Bronchus fibroblast of lung (primary cell): ENCODE measurements around a stretch of chr3.

DNA sequence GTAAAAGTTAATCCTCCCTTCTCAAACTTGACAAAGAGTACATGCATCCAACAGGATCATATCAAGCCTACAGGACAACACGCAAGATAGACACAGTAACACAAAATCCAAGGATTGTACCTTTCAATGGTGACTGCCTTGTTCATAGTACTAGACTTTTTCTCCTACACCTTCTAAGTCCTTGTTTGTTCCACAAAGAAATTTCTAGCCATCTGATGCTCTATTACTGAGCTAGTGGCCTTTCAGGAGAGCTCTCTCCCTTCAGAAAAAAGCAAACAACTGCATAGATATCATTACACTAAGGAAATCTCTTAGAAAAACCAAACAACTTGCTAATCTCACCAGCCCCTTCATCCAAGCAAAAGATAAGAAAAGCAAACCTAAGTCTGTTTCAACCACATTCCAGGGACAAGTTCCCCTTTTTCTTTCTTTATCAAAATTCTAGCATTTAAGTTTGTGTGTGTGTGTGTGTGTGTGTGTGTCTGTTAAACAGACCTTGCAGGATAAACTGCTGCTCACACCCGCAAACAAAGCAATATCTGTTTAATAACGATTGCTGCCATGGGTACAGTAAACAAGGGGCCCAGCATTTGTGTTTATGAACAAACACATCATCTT, 375.3 kb downstream of the FOXP1 start:
- RAMPAGE, long total RNA: no peak

GRCh38 chr3:71219815-71220492, 363.6 kb downstream of the FOXP1 start:
- RAMPAGE, long total RNA: no peak

DNA sequence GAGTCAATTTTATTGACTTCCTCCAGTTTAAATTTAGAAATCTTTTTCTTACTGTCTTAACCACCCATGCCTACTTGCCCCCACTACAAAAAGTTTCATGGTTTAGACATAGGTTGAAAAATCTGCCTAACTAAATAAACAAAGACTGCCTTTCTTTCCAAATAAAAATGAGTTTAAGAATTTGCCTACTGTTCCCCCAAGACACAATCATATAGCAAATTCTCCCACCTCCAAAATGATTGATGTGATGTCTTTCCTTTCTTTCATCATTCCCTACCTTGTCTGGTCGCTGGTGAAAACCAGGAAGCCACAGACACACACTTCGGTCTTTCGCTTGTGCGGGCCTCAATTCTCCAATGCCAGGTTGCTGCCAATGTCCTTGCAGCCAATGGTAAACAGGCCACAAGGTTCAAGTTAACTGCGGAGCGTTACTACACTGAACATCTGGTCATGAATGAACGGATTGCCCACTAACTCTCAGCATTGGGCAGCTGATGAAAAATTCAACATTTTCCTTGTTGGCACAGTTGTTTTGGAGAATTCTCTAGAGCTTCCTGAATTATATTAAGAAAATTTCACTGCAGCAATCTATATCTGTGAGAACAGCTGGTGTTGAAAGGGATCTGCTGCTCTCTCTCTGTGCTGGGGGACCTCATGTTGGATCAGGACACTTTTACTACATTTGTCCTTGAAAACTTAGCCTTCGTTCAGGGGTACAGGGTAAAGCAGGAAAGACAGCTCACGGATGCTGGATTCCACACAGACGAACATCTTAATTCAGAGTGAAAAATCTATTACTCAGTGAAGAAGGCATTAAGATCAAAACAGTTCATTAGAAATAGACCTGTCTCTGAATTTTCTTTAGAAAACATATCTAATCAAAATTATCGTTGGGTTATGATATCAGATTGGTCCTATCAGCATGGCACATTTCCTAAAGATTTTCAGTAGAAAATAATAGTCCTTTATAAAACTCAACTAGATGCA, 192.0 kb downstream of the FOXP1 start:
- RAMPAGE, long total RNA: no peak

DNA sequence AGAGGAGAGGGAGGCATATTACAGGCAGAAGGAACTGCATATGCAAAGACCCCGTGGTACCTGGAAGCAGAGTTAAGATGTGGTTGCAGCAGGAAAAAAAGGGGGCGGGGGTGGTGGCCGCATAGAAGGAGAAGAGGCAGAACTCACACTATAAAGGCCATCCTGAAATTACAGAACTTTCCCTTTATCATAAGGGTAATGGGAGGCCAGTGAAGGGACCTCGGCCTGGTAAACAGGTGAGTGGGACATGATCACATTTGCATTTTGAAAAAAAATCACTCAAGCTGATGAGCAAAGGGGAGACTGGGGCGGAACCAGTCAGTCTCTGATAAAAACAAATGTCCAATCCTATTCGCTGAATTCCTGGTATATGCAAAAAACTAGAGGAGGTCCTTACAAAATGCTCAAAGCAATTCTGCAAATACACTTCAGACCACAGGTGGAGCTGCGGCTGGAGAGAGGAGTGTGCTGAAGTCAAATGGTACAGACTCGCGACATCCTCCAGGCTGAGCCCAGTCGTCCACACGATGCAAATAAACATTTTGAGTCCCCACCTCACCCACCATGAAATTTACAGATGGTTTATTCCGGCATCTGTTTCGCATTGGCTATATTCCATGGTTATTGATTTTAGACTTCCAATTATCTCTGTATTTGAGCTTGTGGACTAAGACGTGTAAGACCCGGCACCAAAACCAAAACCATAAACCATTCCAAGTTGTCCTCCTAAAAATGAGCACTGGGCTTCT, 166.7 kb downstream of the FOXP1 start:
- RAMPAGE, long total RNA: no peak

GRCh38 chr3:71417915-71418469, 165.5 kb downstream of the FOXP1 start:
- RAMPAGE, long total RNA: no peak

GRCh38 chr3:71441910-71442825, 141.4 kb downstream of the FOXP1 start:
- RAMPAGE, long total RNA: no peak

- RAMPAGE, long total RNA: no peak
Observed at GRCh38 chr3:71454798-71455624, 128.5 kb downstream of the FOXP1 start.

DNA sequence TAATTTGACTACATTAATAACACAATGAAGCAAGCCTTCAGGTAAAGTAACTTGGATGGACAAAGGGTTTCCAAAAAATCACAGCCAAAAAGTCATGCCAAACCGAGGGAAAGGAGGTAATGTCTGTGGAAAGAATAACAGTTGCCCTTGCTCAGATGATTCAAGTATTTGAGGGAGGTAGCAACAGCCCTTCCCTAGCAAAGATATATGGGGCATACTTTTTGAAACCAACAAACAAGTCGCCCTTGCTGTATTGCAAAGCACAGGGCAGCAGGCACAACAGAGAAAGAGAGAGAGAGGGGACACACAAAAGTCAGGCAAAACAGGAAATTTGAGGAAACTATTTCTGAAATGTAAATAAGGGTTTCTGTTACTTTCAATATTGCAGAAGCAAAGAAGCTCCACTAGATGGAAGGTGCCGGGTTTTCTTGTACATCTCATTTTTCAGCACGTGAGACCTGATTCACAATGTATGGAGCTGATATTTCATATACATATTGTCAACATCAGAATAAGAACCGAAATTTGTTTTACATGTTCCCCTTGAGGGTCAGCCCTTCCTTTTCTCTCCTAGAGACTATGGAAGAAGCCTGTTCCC, 127.5 kb downstream of the FOXP1 start:
- RAMPAGE, long total RNA: no peak

- RAMPAGE, long total RNA: no peak
Observed at GRCh38 chr3:71456779-71457461, 126.6 kb downstream of the FOXP1 start.

GRCh38 chr3:71486773-71487458, 96.6 kb downstream of the FOXP1 start:
- RAMPAGE, long total RNA: no peak

DNA sequence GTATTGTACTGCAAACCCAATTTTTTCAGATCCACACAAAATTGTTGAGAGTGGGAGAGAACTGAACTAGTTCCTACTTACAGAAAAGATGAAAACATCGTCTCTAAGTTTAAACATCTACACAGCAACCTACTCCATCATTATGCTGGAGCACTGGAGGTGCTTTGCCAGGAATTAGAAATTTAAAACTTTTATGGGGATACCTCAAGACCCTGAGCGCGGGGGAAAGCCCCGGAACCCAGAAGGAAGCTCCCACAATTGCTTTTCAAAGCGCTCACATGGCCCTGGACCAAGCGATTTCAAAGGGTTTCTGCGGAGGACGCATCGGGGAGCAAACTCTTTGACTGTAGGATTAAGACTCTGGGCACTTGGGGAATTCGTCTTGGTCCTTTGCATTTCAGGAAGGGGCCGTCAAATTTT, 778 bp downstream of the PROK2 start:
- RAMPAGE, long total RNA: no peak

DNA sequence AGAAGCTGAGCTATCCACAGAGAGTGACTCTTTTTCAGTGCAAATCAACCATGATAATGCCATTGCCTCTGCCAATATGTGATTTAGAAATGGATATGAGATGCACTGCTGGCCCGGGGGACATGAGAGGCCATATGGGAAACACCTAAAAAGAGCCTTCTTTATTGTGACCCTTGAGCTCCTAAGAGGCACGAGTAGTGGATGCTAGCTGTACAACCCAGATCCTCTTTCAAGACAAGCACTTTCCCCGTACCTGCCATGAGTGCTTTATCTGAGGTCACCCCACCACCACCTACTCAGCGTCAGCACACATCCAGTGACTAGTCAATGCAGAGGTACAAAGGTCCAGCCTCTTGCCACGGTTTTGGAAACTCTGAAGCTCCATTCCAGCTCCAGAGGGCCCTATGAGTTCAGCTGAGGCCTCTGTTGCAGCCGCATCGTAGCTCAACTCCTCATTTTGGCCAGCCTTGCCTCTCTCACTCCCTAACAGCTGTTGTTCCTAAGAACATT, 404.9 kb upstream of the PROK2 start:
- RAMPAGE, long total RNA: no peak

- RAMPAGE, long total RNA: no peak
Observed at GRCh38 chr3:72269910-72270479, 485.0 kb upstream of the PROK2 start.

DNA sequence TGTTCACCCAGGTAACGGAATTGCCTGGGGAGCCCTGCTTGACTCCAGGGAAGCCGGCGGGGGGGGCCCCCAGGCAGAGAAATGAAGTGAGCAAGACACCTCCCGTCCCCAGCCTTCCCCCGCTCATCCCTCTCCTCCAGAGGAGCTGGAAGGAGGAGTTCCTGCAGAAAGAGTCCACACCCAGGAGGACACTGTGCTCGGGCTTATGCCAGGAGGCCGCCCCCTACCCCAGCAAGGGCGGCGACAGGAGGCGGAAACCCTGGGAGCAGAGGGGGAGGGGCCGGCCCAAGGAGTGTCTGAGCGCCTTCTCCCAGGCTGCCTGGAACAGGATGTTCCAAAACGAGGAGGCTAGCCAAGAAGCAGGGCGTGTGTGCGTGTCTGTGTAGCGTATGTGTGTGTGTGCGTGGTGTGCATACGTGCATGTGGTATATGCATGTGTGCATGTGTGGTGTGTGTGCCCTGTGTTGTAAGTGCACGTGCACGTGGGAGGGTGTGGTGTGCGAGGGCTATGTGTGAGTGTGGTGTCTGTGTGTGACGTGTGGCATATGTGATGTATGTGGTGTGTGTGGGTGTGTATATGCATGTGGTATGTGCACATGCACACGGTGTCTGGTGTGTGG, 511.3 kb downstream of the SHQ1 start:
- RAMPAGE, long total RNA: no peak

DNA sequence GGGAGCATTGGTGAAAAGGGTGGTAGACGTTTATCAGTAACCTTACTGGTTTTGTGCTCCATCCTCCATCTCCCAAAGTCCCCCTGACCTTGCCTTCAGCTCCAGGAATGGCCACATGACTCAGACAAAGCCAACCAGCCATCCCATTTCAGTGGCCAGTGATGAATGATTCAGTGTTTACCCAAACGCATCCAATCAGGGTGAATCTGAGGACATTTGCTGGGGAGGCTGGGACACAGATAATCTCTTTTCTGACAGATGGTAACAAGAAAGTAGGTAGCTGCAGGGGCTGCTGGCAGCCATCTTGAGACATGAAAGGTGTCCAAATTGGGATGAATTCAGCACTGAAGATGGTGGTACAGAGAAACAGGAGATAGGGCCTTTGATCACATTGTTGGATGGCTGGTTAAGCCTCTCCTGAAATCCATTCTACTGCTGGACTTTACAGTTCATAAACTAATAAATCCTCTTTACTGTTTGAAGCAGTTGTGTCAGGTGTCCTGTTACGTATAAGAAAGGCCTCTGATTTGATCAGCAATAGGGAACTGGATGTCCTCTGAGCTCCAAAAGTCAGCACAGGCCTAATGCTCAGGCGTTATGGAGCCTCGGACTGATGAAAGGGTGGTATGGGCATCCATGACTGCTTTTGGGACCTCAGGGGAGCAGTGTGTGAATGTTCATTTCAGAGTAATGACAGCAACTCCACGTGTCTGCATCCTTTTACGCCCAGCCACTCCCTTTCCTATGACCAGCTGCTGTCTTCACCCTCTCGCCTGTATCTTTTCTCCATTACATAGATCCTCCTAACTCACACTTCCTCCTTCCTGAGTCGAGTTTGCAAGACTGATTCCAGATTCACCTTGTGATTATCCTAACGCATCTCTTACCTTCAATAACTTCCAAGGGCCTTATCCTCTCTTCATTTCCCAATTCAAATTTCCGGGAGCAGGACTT, 107.9 kb downstream of the SHQ1 start:
- RAMPAGE, long total RNA: no peak

DNA sequence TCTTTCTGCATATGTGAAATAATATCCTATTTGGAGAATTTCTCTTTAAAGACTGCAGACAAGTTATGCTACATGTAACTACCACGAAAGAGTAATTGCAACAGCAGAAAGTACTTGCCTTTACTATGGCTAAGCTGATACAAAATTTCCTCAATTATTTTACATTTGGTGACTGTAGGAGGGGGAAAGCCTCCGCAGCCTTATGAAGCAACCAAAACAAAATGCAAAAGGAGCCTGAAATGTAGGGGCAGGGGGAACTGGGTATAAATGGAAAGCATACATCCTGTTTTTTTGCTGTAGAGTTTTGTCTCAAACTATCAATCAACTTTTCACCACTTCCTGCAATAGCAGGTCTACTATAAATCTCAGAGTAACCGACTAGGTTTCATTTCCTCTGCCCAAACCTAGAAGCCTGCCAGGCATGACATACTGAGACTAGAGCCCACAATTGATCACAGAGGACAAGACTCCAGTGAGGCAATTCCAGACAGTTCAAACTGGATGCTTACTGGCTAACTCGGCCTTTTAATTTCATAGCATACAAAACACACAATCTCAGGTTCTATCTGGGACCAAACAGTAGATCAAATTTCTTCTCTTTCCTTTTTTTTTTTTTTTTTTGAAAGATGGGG, 91.3 kb downstream of the SHQ1 start:
- RAMPAGE, long total RNA: no peak

- RAMPAGE, long total RNA: no peak
Observed at GRCh38 chr3:72953409-72953954, 43.1 kb upstream of the PPP4R2 start.

- RAMPAGE, long total RNA: no peak
Observed at GRCh38 chr3:73513269-73513925, 111.3 kb downstream of the PDZRN3 start.

- RAMPAGE, long total RNA: no peak
Observed at GRCh38 chr3:73516720-73517358, 107.9 kb downstream of the PDZRN3 start.

DNA sequence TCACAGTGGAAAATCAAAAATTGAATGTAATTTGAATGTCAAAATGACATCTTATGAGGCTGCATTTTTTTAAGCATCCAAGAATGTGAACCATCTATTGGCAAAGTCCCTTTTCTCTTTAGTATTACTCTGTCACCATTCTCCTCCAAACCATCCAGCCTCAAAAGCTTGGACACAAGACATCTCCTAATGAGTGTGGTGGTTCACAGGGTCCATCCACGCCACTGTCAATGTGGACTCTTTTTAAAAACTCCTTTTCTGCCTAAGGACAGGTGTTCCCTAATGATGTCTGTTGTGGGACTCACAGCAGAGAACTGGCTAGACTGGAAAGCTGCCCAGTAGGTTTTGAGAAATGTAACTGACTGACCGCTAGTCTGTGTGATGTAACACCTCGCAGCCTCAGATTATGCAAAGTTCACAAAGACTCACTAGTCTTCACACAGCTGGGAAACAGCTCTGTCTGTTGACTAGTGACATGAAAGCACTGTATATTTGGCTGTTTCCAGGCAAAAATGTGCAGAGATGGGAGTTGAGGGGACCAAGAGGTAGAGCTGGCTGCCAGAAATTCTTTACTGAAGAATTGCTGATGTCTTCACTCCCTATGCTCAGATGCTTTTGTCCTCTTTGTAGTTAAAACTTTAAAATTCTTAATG, 10.4 kb downstream of the PDZRN3 start:
- RAMPAGE, long total RNA: no peak